Parietal lobe (tissue), 2 donors: ENCODE data around the genes SCML1, BEND2, PPEF1 and PDHA1.

DNA sequence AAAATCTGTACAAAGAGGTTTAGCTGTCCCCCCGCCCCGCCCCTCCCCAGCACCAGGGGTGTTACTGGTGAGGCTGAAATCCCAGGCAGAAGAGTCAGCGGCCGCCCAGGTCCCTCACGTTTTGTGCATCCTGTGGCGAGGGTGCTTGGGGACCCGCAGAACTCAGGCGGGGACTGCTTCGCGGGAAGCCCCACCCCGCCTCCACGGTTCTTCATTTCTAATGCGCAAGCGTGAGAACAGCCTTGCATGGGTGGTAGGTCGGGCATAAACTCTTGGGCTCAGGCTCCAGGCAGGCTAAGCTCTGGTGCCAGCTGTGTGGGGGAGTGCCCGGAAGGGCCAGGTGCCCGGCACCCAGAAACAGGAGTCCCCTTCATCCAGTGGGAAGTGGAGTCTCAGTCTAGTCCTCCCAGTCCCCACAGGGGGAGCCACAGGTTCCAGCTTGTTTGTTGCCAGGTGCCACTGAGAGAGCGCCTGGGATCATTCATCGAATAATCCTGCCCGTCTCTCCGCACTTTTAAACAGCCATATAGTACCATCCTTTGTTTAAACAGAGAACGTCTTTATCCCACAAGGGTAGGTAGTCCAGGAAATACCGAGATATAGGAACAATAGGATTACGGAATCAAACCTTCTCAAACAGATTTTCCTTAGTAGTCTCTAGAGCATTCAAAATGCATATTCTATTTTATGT is 12.6 kb upstream of the RBBP7 start:
- RAMPAGE, long total RNA = no peak

DNA sequence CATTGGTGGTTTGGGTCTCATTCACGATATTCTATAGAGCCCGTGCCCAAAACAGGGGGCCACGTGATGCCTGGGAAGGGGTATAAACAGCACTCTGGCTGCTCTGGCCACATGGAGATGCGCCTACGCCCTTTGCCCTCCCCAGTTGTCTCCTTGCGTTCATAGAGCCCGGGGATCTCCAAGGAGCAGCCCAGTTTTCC is 466 bp upstream of the NHS start:
- RAMPAGE, long total RNA = no peak

DNA sequence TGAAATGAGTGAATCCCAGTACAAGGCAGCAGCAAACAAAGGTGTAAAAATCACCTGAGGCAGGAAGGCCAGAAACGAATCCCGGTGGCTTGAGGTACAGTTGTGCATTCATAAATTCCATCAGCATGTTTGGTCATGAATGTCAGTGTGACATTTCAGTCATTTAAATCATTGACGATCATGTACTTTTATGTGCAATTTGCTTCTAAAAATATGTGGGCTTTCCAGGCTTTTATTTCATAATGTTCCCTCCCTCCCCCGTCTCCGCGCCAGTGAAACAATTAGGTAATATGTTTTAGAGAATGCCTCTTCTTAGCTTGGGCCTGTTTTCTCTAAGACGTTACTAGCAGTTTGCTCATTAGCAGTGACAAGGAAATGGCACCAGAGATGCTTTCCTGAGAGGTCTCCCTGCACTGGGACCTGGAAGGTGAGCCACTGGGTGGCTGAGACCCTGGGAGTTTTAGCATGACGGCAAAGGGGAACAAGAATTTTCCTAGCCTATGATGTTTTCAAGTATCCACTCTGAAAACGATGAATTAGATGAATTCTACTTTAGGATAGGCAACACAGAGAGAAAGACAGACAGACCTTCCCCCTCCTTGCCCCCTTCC is 39.4 kb downstream of the NHS start:
- RAMPAGE, long total RNA = no peak

- RAMPAGE, long total RNA = no peak
These were observed 39.9 kb downstream of the NHS start for GRCh38 chrX:17414895-17415283.

DNA sequence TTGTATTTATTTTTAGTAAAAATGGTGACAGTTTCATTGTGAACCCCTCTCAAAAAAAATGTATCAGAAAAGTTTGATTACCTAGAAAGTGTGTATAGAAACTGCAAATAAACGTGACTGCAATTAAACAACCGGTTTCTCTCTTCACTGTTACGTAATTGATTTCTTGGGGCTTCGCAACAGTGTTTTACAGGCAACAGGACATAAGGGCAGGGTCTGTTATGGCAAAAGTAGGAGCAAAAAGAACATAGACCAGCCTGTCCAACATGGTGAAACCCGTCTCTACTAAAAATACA is 1.5 kb upstream of the SCML1 start:
- RAMPAGE, long total RNA = no peak

DNA sequence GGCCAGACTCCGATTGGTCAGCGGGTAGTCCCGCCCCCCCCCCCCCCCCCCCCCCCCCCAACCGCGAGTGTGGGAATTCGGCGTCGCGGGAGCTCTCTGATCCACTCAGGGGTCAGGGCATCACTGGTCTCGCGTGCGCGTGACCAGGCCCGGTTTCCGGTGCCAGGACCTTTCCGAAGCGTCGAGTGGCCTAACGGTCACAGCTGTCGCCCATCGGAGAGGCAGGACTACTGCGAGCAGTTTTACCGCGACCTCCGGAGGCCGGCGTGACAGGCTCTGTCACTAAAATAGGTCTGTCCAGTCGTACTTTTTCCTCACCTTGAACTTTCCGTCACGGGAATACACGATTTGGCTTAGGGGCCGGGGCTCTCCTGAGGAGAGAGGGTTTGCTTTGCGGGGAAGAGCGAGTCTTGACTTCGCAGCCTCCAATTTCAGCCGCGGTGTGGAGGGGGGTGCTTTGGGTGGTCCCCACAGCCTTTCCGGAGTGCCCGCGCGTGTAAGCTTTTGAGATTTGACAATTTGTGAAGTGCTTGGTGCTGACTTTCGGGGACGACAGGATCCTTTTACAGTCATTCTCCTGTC is at the start of gene SCML1:
TSS of gene SCML1 (plus strand) at position 104 of the 582 bp plus-strand sequence.
- RAMPAGE, long total RNA = no peak

GRCh38 chrX:17737972-17738895 is 941 bp downstream of the SCML1 start:
- RAMPAGE, long total RNA = no peak

DNA sequence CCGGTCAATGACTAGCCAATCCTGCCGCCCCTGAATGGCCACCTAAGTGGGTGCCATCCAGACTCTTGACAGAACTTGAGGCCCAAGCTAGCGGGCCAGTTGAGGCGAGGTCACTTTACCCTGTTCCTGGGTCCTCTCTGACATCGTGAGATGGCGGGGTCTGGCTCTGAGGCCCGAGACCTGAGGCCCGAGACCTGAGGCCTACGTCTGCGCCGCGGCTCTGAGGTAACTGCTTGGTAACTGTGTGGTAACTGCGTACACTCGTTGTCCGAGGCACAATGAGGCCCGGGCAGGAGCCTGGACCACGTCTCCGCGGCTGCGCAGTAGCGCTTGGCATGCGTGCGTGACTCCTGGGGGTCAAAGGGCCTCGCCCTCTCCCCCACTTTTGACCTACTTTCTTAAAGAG is at the start of gene BEND2:
TSS of gene BEND2 (minus strand) at position 280 of the 406 bp plus-strand sequence.
- RAMPAGE, long total RNA = no peak

GRCh38 chrX:18424531-18424921 is 882 bp upstream of the CDKL5 start:
- RAMPAGE, long total RNA = no peak

DNA sequence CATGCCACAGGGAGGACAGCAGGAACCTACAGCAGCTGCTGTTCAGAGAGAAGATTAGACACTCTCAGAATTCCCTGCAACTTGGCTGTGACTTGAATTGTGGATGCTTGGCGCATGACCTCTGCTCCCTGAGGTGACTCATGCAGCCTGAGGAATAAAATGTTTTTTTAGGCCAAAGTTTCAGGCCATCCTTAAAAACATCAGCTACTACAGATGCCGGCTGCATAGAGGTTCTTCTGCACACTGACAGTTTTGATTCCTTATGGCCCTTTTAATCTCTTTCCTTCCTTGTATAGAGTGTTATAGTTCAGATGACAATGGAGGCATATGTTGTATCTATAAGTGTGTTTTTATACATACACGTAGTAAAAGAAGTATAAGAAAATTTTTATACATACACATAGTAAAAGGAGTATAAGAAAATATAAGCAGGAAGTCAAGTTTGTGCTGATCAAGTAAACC is 97.2 kb downstream of the RS1 start:
- RAMPAGE, long total RNA = no peak

DNA sequence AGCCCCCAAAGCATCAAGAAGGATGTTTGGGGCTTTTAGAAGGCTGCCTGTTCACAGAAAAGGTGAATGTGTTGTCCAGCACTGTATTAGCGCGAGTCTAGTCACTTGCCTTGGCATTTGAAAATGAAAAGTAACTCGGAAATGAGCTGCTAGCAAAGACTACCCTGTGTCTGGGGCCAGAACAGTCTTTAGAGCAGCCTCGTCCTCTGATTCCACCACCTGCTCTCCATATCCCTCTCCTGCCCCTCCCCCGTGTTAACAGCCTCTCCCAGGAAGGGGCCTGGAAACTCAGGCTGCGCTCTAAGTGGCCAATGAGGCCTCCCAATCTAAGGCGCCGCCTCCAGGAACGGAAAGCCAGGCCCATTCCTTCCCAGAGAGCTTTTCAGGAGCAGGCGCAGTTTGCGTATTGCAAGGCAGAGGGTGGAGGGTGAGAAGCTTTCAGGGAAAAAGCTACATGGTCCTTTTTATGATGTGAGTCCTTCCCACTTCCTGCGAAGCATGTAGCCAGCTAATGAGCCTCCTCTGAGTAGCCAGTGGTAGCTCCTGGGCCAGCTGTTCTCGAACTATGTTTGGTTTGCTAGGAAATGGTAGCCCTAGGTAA is 31.2 kb downstream of the RS1 start:
- RAMPAGE, long total RNA = no peak

DNA sequence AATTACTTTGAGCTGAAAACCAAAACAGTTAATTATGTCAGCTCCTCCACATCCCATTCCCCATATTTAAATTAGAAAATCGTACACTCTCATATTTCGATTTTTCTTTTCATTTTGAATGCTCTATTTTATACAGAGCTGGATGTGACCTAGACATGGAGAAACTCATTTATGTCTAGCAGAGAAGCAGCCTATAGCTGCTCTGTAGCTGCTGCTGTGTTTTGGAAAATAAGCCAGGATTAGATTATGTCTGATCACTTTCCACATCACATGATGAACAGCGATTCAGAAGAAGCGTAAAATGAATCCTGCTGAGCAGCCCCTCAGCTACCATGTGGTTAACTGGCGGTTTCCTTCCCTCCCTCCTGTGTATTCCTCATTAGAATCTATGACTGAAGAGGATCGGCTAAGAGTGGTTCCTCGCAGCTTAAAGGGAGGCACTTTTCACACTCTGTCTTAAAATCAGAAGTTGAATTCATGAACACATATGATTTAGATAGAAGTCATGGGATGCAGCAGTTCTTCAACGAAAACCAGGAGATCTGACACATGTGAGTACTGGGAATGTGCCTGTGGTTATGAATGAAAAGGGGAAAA is at the start of gene PPEF1:
TSS of gene PPEF1 (plus strand) at position 370 of the 597 bp plus-strand sequence.
- RAMPAGE, long total RNA = no peak

- RAMPAGE, long total RNA = no peak
These were observed 92.8 kb downstream of the PHKA2 start for GRCh38 chrX:18891052-18891515.

GRCh38 chrX:19188397-19188696 is 66.1 kb upstream of the ADGRG2 start:
- RAMPAGE, long total RNA = no peak

DNA sequence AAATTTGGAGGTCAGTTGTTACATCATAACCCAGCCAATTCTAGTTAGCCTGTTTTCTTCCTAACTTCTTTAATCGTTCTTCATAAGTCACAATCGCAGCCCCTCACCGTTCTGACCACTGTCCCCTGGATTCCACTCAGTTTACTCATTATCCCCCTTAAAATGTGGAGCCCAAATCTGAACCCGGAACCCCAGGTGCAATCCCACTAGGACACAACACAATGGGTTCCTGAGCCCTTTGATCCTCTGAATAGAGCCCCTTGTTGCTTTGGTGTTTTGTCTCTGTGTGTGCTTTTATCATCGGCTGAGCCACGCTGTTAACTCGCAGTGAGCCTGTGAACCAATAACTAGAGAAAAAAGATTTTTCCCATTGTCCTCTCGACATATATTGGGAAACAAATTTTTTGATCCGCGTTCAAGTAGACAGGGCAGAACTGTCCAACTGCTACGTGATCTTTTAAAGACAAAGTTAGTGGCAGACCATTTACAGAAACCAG is 661 bp upstream of the PDHA1 start:
- RAMPAGE, long total RNA = no peak

DNA sequence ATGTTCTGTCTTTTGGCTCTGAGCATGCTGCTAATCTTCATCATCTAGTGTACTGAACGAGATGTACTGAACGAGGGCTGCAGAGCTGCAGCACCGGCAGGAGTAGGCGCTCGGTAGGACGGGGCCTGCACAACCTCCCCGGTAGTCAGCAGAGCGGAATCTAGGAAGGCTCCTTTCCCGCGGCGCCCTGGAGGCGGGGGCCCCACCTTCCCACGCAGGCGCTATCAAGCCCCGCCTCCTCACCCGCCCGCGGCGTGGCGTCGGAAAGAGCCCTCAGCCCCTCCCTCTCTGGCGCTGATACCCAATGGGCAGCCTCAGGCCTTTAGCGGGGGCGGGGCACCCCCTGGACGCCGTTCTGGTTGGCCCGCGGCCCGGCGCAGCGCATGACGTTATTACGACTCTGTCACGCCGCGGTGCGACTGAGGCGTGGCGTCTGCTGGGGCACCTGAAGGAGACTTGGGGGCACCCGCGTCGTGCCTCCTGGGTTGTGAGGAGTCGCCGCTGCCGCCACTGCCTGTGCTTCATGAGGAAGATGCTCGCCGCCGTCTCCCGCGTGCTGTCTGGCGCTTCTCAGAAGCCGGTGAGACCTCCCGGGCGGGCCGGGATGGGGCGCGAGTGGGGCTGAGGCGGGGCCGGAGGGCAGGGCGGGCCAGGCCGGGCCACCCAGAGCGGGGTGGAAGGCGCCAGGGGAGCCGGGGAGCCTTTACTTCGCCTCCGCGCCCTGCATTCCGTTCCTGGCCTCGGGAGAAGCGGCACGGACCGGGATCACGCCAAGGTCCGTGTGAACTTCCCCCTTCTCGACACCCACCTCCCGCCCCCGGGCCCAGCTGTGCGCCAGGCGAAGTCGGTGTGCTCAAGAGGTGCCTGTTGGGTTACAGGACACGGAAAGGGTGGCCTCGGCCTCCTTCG is at the start of gene PDHA1:
TSS of gene PDHA1 (plus strand) at position 413 of the 909 bp plus-strand sequence.
- RAMPAGE, long total RNA = no peak

DNA sequence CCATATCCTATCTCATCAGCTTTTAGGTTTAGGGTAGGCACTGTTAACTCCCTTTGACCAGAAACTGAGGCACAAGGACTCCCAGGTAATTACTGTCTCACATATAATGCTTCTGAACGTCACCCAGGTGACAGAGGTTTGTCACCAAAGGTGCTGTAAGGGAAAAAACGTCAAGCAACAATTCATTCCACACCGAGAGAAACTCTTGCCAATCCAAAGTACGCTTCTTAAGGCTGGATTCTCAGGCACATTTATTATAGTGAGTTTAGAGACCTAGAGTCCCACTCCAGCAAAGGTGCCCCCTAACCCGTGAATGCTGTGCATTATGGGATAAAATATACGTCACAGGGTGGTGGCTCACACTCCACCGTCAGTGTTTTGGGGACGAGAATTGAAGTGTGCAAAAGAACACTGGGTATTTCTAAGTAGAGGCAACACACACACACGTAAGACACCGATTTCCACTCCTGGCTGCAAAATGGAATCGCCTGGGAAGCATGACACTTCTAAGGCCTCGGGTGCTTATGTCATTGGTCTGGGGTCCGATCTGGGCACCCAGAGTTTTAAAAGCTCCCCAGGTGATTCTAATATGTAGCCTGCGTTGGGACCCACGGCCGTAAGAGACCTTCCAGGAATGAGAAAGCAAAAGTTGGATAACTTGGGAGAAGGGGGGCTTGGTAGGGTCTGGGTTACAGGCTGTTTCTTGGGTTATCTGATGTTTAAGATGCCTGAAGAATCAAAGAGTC is 1.5 kb downstream of the MAP3K15 start:
- RAMPAGE, long total RNA = no peak

DNA sequence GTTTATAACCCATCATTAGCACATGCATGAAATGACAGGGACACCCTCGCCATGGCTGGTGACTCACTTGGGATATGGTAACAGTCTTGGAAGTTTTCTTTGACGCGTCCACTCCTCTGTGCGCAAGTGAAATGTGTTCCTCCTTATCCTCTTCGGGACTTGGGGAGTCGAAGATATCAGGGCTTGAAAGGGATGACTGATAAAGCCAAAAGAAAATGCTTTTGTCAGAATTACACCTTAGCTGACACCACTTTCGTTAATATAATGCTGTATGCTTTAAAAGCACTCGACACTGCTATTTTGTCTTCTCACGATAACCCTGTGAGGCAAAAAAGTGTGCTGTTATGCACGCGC is 30.5 kb upstream of the MAP3K15 start:
- RAMPAGE, long total RNA = no peak

DNA sequence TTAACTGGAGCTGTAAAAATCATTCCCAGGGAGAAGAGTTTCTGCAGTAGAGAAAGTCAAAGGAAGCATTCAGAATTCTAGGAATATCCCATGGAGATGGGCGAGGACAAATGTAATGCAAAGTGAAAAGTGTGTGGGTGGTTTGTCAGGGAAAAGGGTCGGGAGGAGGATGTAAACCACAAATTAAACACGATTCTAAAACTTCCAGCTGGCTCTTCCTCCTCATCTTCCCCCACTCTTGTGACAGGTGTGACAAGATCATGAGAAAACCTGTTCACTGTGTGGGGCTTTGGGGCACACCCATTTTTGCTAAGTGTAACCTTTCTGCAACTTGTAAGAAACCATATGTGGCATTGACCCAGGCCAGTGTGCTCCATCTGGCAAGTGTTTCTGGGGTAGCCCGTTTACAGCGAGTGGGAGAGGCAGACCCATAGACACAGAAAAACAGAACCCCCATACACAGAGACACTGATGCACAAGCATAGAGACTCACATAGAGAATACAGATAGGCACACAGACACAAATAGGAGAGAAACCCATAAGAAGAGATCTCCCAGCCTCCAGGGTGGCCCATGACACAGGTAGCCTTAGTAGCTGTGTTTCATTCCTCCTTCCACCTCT is 114.7 kb downstream of the SH3KBP1 start:
- RAMPAGE, long total RNA = no peak

GRCh38 chrX:19874908-19875495 is 12.4 kb downstream of the SH3KBP1 start:
- RAMPAGE, long total RNA = no peak